ENCODE measurements around a stretch of chr16.

DNA sequence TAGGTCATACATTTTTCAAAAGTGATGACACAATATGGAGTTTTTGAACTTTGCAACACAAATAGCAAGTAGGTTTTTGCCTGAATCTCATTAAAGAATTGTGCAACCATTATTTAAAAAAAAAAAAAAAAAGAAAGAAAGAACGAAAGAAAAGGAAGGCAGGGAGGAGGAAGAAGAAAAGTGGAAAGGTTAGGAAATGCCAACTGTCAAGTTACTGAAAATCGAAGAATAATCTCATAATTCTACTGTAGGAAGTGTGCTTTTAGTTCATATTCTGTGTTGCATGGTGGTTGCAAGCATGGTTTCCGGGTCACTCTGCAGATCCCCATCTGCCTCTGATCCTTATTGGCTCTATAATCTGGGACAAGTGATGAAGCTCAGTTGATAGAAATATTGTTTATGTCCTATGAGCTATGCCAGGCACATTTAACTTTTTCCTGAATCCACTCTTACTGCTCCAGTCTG is 252.0 kb upstream of the SALL1 start:
- RRBS, 2 experiments, result no CpG with 5 or more reads among the region's 3 CpGs

DNA sequence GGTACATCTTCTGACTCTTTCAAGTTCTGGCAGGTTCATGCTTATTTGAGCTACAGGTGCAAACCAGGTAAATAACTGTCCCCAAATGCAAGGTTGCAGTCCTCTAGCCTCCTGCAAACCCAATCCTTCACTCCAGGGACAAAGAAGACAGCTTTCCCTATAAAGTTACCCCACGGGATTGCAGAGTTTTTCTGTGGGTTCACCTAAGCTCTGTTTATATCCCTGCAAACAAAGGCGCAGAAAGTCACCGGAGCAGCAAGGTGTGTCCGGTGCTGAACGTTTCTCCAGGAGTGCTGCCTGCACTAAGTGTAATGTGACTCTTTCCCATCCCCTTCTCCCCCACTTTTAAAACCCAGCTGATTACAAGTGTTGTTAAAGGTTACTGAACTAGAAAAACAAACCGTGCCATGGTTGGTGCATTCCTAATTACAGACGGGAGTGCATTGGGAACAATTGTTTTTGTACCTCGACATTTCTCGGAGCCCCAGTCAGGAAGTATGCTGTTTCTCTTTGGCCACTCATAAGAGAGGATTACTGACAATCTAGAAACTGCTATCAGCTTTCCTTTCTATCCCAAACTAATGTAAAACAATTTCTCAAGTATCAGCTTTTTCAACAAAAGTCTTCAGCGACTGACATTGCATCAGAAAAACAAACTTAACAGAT is 440.9 kb upstream of the SALL1 start:
- RRBS, 2 experiments, result no CpG with 5 or more reads among the region's 10 CpGs

DNA sequence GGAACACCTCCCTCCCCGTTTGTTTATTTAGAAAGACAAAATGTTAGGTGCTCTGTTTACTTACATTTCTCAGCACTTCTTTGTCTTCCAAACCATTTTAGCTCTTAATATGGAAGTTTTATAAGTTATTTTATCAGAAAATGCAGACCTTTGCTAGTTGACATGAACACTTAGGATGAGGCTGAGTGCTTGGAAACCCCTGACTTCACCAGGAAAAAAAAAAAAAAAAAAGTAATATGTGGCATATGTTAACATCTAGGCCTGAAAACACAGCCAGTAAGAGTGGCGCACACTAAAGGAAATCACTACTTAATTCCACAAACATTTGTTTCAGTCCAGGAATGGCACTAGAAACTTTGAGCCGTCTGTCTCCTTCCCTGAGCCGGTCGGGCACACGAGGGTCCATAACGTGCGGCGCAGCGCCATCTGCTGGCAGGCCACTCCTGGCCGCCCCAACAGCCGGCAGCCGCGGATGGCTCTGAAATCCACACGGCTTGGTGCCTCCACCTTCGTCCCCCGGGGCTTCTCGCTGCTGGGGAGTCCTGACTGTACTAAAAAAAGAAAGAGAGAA is 610.9 kb upstream of the SALL1 start:
- RRBS, 2 experiments, result 1% methylated on average over 13 to 14 of the region's 18 CpGs

DNA sequence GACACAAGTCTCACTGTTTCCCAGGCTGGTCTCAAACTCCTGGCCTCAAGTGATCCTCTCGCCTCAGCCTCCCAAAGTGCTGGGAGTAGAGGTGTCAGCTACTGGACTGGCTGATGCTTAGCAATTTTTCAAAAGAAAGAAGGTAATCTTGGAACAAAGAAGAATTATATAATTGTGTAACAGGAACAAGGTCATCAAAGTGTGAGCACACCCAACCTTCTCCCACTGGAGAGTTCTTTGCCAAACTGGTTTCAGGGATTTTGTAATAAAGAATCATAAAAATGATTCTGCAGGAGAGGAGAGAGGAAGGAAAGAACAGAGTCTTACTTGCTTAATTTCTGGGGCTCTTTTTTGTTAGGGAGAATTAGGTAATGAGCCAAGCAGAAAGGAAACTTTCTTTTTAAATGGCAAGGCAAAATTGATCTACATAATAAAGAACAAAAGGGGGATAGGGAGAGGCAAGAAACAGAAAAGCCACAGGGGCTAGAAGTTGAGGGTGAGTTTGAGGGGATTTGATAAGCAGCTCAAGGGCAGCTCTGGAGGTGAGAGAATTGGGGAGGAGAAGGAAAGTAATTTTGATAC is 21.3 kb downstream of the CHD9NB start:
- RRBS, 2 experiments, result no CpG with 5 or more reads among the region's 1 CpG

DNA sequence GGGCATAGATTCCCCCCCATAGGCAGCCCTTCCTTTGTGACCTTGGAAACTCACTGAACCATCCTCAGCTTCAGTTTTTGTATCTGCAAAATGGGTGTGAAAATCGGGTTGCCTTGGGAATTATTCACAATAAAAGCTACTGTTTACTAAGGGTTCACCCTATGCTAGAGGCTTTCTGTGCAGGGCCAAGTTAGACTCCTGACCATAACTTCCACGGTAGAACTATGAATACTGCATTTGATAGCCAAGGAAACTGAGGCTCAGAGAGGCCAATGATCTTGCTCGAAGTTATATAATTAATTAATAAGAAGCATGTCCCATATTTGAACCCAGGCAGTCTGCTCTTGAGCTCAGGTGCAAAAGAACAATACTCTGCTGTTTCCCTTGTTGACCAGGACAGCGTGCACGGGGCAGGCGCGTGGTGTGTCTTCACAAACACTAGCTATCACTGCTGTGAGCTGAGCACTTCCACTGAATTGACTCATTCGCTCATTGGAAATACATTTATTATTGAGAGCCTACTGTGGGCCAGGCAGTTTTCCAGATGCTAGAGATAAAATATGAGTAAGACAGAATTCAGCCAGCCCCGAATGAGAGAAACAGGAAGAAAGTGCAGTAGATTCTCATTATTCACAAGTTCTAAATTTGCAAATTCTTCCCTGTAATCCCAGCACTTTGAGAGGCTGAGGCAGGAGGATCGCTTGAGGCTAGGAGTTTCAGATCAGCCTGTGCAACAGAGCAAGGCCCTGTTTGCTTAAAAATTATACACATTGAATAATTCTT is 1.6 kb downstream of the CHD9 start:
- RRBS, 2 experiments, result no CpG with 5 or more reads among the region's 10 CpGs

DNA sequence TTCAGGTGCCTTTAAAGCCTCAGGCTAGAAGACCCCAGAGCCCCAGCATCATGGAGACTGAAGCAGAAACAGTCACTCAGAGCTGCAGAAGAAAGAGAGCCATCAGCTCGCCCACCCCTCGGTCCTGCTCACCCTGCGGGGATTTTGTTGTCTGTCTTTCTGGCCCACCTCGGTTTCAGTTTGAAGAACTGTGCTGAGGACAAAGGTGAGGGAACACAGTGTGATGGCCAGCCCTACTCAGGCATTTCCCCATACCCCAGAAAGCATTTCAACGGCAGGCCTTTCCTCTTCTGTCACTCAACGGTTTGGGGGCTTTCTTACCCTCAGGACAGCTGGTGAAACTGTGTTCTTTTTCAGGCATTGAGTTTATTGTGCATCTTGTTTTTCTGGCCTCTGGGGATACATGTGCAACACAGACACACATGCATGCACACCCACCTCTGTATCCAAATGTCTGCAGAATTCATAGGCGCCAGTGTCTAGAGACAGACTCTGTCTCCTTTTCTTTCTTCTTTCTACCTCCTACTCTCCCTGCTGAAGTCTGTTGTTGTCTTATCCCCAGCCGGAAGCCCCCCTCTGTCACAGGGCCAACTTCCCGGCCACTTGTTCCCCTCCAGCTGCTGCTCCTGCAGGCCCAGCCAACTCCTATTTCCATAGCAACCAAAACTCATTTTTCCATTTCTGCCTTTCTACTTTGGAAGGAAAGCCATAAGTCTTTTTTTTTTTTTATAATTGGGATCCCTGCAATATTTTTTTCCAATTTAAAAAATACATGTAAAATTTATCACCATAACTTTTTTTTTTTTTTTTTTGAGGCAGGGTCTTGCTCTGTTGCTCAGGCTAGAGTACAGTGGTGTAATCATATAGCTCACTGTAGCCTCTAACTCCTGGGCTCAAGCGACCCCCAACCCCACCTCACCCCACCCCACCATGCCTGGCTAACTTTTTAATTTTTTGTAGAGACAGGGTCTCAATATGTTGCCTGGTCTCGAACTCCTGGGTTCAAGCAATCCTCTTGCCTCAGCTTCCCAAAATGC is 17.1 kb downstream of the CHD9 start:
- RRBS, 2 experiments, result no CpG with 5 or more reads among the region's 11 CpGs

GRCh38 chr16:53131803-53132353 is 77.1 kb downstream of the CHD9 start:
- RRBS, 2 experiments, result 1% methylated on average over 6 of the region's 20 CpGs

DNA sequence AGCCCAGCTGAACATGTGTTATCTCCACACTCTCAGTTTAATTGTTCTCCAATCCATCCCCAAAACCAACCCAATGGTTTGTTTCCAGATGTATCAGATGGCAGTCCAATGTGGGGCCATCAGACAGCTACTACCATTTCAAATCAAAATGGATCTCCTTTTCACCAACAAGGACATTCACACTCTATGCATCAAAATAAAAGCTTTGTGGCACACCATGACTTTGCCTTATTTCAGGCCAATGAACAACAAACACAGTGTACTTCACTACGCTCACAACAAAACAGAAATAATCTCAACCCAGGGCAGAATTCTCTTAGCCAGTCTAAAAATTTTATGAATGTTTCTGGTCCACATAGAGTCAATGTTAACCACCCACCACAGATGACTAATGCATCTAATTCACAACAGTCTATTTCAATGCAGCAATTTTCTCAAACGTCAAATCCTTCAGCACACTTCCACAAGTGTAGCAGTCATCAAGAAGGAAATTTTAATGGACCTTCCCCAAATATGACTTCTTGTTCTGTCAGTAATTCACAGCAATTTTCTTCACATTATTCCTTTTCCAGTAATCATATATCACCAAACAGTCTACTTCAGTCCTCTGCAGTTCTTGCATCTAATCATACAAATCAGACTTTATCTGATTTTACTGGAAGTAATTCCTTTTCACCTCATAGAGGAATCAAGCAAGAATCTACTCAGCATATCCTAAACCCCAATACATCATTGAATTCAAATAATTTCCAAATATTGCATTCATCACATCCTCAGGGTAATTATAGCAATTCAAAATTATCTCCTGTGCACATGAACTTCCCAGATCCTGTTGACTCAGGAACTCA is 101.8 kb downstream of the CHD9 start:
- RRBS, 2 experiments, result no CpG with 5 or more reads among the region's 2 CpGs

- RRBS, 2 experiments, result no CpG with 5 or more reads among the region's 8 CpGs
Observed at GRCh38 chr16:53515127-53515673, 12.2 kb upstream of the AKTIP start.

GRCh38 chr16:53519361-53519692 is 16.3 kb upstream of the AKTIP start:
- RRBS, 2 experiments, result no CpG with 5 or more reads among the region's 6 CpGs

DNA sequence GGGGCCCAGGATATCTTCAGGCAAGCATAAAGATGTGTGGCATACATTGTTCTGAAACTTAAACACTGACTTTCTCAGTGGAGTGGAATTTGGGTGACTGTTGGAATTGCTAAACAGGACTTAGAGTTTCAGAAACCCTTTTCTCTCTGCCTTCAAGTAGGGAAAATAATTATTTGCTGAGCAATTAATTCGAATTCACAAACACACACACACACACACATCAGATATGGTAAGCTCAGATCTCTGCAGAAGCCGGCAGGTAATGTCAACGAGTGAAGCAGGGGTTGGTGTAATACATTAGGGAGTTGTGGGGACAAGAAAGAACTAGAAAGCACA is 279.4 kb downstream of the FTO start:
- RRBS, 2 experiments, result 56 to 84% methylated on average over 2 of the region's 3 CpGs

- RRBS, 2 experiments, result no CpG with 5 or more reads among the region's 106 CpGs
Observed at GRCh38 chr16:54284798-54285885, 1.4 kb downstream of the IRX3 start.

- RRBS, 2 experiments, result 80% methylated on average over 1 of the region's 31 CpGs; no CpG with 5 or more reads in 1 of the 2 experiments
Observed at GRCh38 chr16:54289515-54290051, 3.0 kb upstream of the IRX3 start.

DNA sequence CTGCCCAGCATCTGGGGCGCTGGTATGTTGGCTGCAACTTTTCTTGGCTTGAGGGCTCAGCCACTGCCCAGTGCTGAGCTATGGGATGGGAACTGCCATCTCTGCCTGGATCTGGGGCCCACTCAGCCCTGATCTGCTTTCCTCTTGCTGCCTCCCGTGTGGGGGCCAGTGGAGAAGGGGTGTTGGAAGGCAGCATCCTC is 115.8 kb upstream of the IRX3 start:
- RRBS, 2 experiments, result no CpG with 5 or more reads among the region's 2 CpGs

GRCh38 chr16:54430186-54431066 is 143.8 kb upstream of the IRX3 start:
- RRBS, 2 experiments, result no CpG with 5 or more reads among the region's 19 CpGs

DNA sequence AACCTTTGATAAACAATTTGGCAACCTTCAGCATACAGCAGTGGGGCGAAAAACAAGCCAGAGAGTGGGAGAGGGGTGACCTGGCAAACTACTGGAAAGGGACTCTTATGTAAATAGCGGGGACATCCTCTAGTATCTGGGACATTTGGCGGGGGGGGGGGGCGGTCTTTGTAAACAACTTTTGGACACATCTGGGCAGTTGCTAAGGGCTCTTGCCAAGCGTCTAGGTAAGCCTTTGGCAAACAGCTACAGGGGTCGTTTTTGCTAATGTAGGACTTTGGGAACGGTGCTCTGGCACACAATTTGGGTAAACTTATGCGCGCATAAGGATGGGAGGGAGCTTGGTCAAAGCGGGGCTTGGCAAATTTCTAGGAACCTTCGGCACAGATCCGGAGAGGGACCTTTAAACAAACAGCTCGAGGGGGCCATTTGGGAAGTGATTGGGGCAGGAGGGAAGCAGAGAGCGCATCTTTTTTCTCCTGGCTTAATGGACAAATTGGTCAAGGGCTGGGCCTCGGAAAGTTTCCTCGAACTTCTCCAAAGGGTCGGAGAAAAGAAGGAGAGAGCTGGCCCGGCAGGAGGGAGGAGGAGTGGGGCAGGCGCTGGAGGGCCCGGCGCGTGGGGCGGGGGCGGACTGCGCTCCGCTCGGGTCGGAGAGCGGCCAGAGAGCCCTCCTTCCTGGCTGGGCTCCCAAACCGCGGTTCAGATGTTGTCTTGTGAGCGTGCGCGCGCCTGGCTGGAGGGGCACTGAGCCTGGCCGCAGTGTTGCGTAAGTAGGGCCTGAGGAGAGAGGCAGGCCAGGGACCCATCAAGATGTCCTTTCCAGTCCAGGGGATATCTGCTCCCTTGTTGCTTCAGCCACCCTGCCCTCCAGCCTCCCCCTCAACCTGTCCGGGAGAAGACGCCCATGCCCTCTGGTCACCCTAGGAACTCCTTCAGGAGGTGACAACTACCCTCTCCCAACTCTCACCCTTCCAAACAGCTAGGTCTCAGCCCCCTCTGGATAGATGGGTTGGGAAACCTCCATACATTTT is 1.1 kb downstream of the MMP2 start:
- RRBS, 2 experiments, result 8% methylated on average over 2 to 3 of the region's 39 CpGs

- RRBS, 2 experiments, result no CpG with 5 or more reads among the region's 7 CpGs
Observed at GRCh38 chr16:55482676-55483133, 3.7 kb downstream of the MMP2 start.

- RRBS, 2 experiments, result no CpG with 5 or more reads among the region's 15 CpGs
Observed at GRCh38 chr16:55485042-55485917, 6.3 kb downstream of the MMP2 start.

DNA sequence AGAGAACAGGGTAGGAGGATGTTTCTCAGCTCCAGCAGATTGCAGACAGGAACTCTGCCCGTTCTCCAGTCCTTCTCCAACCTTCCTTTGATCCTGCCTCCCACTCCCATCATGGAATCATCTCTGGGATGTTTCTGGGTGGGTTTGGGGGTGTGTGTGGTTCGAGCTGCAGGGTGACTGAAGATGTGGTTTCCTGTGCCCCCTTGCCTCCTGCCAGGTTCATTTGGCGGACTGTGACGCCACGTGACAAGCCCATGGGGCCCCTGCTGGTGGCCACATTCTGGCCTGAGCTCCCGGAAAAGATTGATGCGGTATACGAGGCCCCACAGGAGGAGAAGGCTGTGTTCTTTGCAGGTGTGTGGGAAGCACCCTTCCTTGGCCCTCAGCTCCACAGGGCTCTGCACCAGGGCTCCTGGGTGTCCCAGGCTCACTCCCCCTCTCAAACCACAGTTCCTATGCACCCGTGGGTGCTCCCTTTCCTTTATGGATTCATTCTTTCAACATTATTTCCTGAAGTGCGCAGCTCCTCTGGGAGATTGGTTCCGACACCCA is 12.1 kb upstream of the LPCAT2 start:
- RRBS, 2 experiments, result no CpG with 5 or more reads among the region's 11 CpGs

- RRBS, 2 experiments, result 85 to 87% methylated on average over 3 of the region's 18 CpGs
Observed at GRCh38 chr16:55505188-55506453, 3.3 kb upstream of the LPCAT2 start.

Measured in bronchial epithelial cell (primary cell).